Metastatic Breast Carcinoma in the Ovary (tissue), 3 donors: ENCODE data around the genes CNTF, FAM111B and OR4D10.

DNA sequence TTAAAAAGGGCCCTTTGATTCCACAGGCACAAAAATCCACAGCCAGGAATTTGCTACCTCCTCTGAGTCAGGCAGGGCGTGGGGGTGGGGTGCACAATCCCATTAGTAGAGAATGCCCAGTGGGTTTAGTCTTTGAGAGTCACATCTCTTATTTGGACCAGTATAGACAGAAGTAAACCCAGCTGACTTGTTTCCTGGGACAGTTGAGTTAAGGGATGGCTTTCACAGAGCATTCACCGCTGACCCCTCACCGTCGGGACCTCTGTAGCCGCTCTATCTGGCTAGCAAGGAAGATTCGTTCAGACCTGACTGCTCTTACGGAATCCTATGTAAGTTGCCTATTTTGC is at the start of gene CNTF:
CNTF (plus strand) TSS at position 128 of the 347 bp plus-strand sequence.
- PRO-cap, 3 experiments: no peak in any of the 3 experiments

DNA sequence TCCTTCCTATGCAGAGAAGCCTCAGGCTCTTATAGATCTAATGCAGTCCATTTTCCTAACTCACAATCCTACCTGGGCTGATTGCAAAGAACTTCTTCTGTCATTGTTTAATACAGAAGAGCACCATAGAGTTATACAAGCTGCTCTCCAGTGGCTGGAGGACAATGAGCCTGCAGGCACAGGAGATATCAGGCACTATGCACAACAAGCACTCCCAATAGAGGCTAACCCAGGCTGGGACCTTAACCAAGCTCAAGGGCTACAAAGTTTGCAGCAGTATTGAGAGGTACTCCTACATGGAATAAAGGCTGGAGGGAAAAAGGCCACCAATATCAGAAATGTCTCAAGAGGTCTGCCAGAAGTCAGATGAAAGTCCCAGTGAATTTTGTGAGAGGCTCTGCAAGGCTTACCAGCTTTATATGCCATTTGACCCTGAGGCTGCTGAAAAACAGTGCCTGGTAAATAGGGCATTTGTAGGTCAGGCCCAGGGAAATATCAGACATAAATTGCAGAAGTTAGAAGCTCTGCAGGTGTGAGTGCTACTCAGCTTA is 40.2 kb upstream of the GLYAT start:
- PRO-cap, 3 experiments: no peak in any of the 3 experiments

- PRO-cap, 3 experiments: peak in 3 of 3 experiments; most common minus-strand start chr11:58927439 (in 3)
These were observed 11.9 kb upstream of the GLYATL1 start for GRCh38 chr11:58927205-58928067.

DNA sequence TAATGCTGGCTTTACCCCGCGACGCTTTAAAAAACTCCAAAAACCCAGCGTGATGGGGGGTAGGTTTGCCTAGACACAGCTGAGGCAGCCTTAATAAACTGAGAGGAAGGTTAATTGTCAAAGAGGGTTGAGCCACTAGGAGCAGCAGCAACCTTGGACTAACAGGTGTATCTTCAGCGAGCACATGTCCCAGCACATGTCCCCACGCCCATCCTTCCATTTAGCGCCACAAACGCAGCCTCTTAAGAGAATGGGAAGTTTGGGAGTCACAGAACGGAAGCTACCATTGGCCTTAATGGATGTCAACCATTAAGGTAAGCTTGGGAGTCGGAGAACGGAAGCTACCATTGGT is 24.1 kb downstream of the GLYATL1 start:
- PRO-cap, 3 experiments: peak in 2 of 3 experiments; most common minus-strand start position 216 of the sequence (in 1)

DNA sequence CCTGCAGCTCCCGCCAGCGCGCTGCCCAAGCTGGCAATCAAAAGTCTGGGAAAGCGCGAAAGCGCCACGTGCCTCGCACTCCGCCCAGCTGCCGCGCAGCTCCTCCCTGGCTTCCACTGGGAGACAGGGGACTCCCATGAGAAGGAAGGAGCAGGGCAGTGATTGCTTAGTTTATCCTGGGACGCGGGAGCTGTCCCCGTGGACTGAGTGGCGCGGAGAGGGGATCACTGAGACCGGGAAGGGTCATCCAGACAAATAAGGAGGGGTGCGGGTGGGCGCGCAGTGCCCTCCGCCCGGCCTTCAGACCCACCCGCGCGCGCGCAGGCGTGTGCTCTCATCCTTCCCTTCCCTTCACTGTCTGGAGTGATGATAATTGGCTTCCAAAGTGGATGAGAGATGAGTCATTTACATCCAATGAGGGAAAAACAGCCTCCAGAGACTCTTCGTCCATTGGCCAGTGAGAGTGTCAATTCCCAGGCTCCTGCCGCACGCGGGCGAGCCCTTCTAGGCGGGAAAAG is 23.1 kb upstream of the GLYATL1B start:
- PRO-cap, 3 experiments: no peak in any of the 3 experiments

GRCh38 chr11:59106148-59107277 is at the start of gene FAM111B:
TSS of gene FAM111B (plus strand) at chr11:59107237.
- PRO-cap, 3 experiments: peak in 3 of 3 experiments; most common plus-strand start chr11:59107237 (in 3); most common minus-strand start chr11:59107032 (in 3)

GRCh38 chr11:59222465-59223194 is 9.9 kb upstream of the MPEG1 start:
- PRO-cap, 3 experiments: no peak in any of the 3 experiments

GRCh38 chr11:59271814-59272458 is 59.2 kb upstream of the MPEG1 start:
- PRO-cap, 3 experiments: no peak in any of the 3 experiments

GRCh38 chr11:59272934-59273948 is 60.5 kb upstream of the MPEG1 start:
- PRO-cap, 3 experiments: peak in 2 of 3 experiments; most common plus-strand start chr11:59273737 (in 1); most common minus-strand start chr11:59273471 (in 2)

- PRO-cap, 3 experiments: no peak in any of the 3 experiments
These were observed at the start of gene OR4D10 for GRCh38 chr11:59473098-59473511. TSS of gene OR4D10 (plus strand) at chr11:59473315.

DNA sequence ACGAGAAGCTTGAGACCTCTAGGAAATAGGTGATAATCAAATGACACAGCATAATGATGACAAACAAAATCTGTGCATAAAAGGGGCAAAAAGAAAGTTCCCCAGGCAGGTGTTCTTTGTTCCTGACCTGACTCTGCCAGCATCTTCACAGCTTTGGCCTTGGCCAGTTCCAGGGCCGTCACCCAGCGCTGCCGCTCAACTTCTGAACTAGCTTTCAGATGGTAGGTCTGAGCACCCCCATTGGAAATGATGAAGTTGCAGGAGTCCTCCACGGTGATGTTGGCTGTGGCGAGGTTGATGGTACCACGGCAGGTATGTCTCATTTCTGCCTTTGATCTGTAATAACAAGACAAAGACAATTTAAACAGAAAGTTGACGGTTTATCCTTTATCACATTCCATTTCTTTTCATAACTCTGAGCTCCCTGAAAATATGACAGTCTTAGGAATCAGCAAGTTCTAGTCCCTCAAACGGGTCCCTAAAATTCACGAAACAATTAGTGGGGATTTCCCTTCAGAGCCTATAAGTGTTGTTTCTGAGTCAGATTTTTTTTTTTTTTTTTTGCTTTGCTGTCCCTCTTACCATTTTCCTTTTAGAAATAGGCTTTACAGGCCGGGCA is 5.2 kb downstream of the OSBP start:
- PRO-cap, 3 experiments: no peak in any of the 3 experiments

GRCh38 chr11:59753877-59754693 is 1.1 kb upstream of the STX3 start:
- PRO-cap, 3 experiments: peak in 3 of 3 experiments; most common plus-strand start chr11:59754188 (in 2)

DNA sequence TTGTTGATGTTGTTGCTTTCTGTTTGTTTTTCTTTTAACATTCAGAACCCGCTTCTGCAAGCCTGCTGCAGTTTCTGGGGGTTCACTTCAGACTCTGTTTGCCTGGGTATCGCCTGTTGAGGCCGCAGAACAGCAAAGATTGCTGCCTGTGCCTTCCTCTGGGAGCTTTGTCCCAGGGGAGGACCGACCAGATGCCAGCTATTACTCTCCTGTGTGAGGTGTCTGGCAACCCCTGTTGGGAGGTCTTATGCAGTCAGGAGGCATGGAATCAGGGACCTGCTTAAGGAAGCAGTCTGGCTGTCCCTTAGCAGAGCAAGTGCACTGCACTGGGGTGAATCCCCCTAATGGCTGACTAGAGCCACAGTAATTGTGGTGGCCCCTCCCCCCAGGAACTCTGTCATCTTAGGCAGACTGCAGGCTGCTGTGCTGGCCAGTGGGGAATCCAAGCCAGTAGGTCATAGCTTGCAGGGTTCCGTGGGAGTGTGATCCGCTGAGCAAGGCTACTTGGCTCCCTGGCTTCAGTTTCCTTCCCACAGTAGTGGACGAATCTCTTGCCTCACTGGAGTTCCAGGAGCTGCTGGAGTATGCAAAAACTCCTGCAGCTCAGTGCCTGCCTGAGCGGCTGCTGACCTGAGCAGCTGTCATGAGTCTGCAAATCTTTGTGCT is 13.0 kb downstream of the OOSP3 start:
- PRO-cap, 3 experiments: no peak in any of the 3 experiments

GRCh38 chr11:60183519-60184272 is 813 bp upstream of the MS4A6A start:
- PRO-cap, 3 experiments: peak in 1 of 3 experiments; most common plus-strand start chr11:60184050 (in 1); most common minus-strand start chr11:60183959 (in 1)

- PRO-cap, 3 experiments: no peak in any of the 3 experiments
These were observed 9.7 kb downstream of the MS4A6E start for GRCh38 chr11:60336645-60337290.

- PRO-cap, 3 experiments: no peak in any of the 3 experiments
These were observed 6.4 kb downstream of the MS4A12 start for GRCh38 chr11:60498830-60499430.

DNA sequence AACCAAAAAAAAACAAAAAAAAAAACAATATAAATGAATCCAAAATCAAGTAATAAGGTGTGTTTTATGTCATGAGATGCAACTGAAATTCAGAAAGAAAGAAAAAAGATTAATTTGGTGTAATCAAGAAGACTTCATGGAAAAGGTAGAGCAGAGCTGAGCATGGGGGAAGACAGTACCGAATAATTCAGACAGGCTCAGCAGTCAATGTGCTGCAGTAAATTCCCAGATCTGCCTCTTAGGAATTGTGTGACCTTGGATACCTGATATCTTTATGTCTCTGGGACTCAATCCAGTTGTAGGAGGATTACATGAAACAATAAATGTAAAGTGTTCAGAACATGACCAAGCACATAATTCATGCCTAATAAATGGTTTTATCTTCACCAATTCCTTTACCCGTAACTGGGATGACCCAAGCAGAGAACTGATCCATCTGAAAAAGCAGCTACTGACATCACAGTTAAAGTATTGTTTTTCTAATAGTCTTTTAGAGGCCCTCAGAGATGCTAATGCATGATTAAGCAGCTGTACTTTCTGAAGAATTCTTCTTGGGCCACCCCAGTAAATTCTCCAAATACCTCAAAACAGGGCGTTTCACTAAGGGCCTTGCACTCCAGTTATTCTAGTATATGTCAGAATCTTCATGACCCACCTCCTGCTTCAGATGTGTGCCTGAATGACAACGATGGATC is 7.8 kb downstream of the MS4A12 start:
- PRO-cap, 3 experiments: no peak in any of the 3 experiments

- PRO-cap, 3 experiments: no peak in any of the 3 experiments
These were observed 760 bp downstream of the PRPF19 start for GRCh38 chr11:60905392-60906258.

GRCh38 chr11:60972608-60973036 is 1.1 kb downstream of the CD6 start:
- PRO-cap, 3 experiments: no peak in any of the 3 experiments

DNA sequence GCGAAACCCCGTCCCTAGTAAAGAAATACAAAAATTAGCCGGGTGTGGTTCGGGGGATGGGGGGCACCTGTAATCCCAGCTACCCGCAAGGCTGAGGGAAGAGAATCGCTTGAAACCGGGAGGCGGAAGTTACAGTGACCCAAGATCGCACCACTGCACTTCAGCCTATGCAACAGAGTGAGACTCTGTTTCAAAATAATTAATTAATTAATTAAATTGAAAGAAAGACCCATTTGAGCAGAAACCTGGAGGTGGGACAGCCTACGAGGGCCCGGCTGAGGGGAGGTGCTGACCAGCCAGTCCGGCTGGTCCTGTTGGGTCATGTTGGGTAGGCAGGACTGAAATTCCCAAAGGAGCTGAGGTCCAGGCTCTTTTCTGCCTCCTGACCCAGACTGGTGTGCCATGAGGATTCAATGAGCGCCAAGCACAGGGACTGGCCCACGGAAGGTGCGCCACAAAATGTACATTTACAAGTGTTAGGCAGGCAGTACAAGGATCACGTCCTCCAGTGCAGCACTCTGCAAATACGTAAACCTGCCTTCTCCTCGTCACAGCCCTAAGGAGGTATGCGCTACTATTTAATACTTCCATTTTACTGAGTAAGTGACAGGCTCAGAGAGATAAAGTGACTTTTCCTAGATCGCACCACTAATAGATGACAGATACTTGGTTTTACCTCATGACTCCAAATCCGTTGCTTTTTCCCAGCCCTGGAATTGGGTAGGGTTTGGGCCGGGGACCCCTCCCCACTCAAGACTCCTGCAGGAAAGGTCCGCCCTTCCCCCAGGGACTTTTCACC is 9.4 kb downstream of the CD6 start:
- PRO-cap, 3 experiments: no peak in any of the 3 experiments